ENCODE results near the gene GSE1.

DNA sequence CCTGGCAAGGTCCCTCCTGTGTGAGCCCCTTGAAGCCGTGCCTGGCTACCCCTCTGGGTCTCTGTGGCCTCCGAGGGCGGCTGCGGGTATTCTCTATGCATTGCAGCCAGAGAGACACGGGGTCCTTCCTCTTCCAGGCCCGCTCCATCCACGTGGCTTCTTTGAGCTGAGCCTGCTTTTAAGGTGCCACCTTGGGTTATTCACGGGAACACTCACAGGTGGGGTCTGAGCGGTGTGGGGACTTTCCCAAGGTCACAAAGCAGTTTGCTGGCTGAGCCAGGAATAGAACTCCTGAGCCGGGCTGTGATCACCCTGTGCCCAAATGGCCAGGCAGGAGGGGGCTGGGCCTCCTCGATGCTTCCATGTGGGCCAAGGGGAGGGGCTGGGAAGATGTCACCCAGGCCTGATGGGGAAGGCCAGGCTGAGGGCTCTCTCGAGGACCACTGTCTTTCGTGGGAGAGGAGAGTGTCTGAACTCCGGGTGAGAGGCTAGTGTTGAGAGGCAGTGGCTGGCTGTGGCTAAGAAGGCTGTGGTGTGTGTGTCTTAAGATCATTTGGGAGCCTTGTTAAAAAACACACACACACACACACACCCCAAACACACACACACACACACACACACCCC is 13.0 kb upstream of the GSE1 start:
- PRO-cap, result no peak

GRCh38 chr16:85601386-85602364 is 11.4 kb upstream of the GSE1 start:
- PRO-cap, result no peak

DNA sequence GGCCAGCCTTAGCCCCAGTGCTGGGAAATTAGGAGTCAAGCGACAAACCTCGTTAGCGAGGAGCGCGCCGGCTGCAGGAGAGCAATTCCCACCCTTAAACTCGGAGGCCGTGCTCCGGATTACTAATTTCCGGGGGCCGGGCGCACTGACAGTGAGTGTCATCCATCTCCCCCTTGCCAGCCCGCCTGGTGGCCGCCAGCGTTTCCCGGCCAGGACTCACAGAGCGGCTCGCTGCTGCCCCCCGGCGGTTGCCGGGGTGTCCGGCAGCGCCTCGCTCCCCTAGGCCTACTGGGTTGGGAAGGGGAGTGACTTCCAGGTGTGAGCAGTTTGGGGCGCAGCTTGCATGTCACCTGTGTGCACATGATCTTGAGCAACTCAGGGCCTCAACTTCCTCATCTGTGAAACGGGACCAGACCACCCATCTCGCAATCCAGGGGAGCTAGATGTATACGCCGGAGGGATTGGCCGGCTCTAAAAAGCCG is 2.6 kb upstream of the GSE1 start:
- PRO-cap, result no peak

DNA sequence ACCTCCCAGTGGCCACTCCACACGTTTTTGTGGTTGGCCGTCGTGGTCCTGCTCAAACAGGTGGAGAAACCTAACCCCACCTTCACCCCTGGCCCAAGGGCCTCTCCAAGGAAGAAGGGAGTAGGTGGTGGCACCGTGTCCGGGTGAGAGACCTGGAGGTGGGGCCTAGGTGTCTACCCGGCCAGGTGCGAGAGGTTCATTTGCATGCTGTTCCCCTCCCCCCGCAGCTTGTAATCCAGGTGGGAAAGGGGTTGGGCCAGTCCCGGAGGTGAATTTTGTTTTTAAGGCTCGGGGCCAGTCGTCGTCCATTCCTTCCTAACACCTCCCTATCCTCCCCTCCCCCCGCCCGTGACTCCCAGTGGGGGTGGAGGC is 2.2 kb upstream of the GSE1 start:
- PRO-cap, result no peak

DNA sequence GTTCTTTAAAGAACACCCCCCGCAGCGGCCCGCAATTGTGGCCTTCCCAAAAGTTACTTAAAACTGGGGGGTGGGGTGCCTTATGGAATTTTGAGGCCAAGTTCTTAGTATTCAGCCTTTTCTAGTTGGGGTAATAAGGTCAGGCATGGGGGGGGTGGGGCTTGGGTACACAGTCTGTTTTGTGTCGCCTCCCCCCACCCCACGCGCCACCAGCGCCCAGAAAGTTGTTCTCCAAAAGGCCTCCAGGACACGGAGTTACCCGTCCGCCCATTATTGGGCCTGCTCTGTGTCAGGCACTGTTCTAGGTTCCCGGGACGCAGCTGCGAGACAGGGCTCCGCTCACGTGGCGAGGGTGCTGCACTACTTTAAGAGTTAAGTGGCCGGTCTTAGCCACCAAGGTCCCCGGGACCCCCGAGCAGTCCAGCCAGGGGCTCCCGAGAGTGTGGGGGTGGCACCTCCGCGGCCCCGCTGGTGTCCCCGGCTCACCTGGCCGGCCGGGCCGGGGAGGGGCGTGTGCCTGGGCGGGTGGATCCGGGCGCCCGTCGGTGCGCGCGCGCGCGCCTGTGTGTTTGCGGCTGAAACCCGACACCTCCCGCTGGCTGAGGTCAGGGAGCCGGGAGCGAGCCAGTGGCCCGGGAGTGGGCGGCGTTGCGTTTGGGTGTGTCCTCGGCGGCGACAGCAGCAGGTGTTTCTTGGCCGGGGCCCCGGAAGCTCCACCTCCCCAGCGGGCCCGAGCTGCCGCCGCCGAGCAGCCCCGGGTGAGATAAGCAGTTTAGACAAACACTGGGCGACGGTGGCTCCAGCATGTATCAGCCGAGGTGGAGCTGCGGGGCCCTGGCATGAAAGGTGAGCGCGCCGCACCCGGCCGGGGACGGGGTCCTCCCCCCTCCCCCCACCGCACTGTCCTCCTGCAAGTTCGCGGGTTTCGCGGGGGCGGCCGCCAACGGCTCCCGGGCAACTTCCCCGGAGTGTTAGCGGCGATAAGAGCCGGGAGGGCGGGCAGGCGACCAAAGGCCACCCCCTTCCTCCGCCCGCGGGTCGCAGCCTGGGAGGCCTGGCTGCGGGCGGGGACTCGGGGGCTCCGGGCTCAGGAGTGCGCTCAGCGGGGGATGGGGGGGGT is at the start of gene GSE1:
Gene GSE1, plus strand, starts transcription at position 770 of the 1,120 bp plus-strand sequence.
- PRO-cap, result bidirectional peak, plus-strand start at position 270 of the sequence, minus-strand start outside the sequence; bidirectional peak, plus-strand start at position 775 of the sequence, minus-strand start at position 601 of the sequence

DNA sequence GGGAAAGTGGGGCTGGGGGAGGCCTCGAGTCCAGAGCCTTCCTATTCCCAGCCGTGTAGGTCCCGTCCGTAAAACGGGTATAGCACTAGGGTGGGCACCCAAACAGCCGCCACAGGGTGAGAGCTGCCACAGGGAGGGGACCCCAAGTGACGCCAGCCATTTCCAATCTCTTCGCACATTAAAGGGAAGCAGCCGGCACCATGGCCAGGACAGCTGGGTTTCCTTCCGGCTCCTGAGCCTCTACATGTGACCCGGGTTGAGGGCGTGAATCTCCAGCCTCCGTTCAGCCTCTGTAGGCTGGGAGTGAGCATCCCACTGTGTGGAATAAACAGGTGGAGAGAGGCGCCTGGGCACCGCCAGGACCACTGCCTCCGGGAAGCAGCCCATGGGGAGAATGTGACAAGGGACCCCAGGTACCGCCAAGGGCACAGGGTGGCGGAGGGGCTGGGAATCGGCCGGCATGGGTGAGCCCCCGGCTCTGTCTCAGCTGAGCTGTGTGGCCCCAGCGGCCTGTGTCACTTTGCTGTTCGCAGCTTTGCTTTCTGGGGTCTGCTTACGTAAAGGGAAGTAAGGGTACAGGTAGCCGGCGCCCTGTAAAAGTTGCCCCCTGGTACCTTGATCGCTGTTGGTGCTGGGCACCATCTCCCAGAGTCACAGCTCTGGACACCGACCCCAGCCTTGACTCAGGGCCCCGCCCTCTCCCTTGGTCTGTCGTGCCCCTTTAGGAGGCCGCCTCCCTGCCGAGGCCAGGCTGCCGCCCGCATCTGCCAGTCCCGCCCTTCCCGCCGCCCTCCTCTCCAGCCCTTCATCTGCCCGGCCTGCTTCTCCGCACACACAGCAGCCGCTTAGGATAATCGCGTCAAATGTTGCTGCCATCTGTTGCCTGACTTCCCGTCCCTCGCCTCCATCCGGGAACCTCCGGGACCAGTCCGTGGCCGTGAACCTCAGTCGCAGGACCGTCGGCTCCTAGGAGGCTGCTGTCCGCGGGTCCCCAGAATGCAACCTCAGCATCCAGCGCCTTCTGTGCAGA is 11.6 kb downstream of the GSE1 start:
- PRO-cap, result no peak

DNA sequence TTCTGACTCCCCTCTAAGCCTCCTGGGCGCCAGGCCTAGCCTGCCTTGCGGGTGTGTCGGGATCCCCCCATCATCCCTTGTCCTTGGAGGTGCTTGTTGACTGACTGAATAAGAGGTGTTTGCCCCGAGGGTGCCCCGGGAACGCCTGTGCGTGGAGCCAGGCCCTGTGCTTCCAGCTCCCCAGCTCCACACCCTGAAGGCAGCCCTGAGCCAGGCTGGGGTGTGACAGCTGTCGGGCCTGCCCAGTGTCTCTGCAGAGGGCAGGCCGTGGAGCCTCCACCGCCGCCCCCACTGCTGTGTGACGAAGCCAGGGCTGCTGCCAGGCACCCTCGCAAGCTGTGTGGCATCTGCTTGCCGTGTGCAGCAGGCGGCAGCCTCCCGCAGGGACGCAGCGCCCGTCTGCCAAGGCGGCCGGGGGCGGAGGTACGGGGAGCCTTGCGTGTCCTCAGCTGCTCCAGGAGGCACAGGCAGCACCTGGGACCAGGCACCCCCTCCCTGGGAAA is 26.4 kb downstream of the GSE1 start:
- PRO-cap, result no peak

DNA sequence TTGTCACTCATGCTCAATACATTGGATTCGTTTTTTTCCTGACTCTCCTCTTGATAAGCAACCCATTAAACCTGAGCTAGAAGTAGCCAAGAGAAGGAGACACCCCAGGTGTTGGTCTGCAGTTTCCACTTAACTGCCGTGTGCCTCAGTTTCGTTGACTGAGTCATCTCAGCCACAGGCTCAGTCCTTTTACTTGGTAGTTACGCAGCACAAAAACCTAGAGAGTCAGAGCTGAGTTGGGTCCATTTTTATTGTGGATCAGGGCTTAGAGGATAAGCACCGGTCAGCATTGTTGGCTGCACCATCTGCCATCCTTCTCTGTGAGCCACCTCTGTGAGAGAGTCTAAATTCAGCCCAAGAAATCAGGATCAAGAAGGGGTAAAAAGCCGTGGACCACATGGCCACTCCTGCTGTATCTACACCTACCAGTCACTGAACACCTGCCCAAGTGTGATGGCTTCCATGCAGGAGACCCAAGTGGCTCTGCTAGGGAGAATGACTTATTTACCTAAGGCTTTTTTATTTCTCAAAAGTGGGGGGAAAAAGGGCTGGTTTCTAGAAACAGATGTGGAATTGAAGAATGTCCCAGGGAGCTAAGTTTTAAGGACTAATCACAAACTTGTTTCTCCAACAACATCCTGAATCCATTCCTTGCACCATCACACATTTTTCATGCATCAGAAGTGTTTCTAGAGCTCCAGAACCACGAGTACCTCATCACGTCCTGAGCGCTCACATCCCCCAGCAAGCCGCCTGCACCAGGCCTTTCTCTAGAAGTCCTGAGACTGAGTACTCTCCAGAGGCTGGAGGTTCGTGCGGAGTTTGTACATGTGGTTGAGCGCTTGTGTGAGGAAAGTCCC is 11.1 kb downstream of the GINS2 start:
- PRO-cap, result no peak

- PRO-cap, result no peak
These were observed 19.0 kb upstream of the GINS2 start for GRCh38 chr16:85707633-85708279.

DNA sequence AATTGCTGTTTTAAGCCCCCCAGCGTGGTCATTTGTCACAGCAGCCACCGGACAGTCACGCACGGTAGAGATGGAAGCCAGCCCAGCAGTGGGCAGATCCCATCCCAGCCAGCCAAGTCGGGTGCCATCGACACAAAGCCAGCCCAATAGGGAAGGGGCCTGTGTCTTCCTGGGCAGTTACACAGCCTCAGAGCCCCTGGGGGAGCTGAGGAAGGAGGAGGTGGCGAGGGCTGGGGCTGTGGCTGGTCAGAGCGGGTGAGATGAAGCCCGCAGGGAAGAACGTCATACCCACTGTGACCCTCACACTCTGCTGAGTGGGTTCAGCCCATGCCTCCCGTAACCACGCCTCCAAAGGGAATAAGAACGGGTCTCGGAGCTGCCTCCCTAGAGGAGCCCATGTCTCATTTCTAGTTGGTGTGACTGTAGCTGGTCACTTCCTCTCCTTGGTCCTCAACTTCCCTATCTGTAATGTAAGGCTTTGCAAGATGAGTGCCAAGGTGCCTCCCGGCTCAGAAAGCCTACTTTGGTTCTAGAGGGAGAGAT is 20.9 kb downstream of the C16orf74 start:
- PRO-cap, result no peak

- PRO-cap, result bidirectional peak, plus-strand start at chr16:85889077, minus-strand start at chr16:85888907
These were observed 10.2 kb upstream of the IRF8 start for GRCh38 chr16:85888622-85889344.

- PRO-cap, result no peak
These were observed 5.4 kb downstream of the IRF8 start for GRCh38 chr16:85904457-85904750.

DNA sequence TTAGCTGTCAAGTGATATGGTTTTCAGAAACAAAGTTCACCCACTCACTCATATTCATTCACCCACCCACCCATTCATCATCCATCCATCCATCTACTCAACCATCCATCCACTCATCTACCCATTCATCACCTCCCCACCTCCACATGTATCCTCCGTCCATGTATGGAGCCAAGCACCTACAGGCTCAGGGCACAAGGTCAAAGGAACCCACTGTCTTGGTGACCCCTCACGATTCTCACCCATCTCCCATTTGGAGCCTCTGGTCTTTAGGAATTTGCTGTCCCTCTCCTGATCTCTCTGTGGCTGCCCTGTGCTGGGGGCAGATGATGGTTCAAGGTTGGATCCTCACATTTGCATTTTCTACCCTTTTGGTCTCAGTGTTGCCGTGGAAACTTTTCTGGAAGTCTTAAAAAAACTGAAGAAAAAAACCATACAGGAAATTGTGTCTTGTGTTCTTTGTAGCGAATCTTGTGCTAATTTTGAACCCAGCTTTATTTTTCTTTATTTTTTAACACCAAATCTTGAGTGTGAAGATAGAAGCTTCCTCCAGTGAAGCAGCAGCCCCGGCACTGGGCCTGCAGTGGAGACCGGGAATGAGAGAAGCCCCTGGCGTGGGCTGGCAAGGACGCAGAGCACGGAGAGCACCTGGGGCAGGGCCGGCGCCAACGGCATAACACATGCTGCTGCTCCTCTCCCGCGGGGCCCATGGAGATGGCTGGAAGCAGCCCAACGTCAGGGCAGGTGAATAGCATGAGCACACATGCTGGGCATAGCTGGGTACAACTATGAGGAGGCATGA is 46.1 kb downstream of the IRF8 start:
- PRO-cap, result no peak

DNA sequence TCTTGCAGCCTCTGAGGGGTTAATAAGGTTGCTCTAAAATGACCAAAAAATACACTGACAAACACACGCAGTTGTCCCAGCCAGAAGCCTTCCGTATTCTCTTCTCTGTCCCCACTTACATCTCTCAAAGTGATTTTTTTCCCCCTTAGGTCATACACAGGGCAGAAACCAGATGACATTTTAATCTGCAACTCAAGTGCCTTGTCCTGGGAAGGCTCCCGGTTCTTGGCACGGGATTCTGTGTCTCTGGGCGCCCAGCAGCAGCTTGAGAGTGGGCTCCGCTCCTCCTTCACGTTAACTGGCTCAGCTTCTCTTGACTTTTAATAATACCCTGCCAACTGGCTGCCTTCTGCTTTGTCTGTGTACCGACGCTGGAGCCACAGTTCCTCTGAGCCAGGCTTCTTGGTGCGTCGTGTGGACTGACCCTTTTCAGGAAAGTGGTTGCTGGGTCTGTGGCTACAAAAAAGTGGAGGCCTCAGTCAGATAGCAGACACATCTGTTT is 64.7 kb downstream of the IRF8 start:
- PRO-cap, result no peak

- PRO-cap, result no peak
These were observed 300.3 kb downstream of the IRF8 start for GRCh38 chr16:86199224-86199623.

DNA sequence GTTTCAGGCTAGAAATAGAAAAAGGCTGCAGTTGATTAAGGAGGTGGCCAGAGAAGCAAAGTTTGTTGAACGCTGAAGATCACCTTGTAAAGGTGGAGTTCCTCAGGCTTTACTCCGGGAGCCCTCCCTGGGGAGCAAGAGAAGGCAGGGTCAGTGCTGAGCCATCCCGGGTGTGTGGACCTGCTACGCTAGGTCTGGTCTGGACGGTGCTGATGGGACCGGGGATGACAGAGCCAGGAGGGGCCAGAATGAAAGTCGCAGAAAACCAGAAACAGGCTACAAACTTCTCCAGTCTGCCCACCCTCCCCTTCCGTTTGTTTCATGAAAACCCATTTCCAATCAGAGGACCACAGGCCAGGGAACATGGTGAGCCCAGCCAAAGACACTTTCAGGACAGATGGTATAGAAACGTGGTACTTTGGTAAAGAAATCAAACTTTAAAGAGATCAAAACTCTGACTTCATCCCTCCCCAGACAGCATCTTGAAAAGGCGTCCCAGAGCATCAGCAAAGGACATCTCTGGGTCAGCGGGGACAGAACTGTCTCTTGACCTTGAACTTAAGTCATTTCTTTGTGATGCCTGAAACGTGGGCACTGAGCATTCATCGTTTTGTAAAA is 222.4 kb upstream of the FOXF1 start:
- PRO-cap, result no peak

GRCh38 chr16:86298187-86298488 is 212.2 kb upstream of the FOXF1 start:
- PRO-cap, result no peak

DNA sequence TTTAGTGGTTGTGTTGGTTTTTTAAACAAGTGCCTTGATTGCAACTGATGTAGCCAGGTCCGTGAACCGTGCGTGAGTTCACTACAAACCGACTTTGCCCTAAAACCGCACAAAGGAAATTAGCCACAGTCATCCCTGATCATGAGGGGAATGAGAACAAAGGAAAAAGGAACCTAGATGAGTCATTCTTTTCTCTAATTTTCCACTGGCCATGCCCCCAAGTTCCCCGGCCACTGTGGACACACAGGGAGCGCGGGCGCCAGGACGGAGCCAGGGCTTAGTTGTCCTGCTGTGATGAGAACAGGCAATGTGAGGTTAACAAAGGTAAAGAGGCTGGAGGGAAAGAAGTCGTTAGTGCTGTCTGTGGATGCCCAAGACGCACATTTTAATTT is 169.2 kb upstream of the FOXF1 start:
- PRO-cap, result no peak

DNA sequence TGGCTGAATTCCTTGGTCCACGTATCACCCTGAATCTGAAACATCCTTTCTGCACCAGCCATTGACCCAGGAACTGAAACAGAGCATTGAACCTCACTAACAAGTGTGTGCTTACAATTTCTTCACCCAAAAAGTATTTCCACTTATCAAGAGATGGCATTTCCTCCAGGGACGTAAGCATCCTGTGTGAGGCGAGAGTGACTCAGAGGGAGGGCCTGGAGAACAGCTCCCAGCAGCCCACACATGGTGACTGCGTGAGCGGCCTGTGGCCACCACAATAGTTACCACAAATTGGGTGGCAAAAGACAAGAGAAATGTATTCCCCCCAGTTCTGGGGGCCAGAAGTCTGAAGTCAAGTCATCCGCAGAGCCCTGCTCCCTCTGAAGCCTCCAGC is 122.9 kb upstream of the FOXF1 start:
- PRO-cap, result no peak

DNA sequence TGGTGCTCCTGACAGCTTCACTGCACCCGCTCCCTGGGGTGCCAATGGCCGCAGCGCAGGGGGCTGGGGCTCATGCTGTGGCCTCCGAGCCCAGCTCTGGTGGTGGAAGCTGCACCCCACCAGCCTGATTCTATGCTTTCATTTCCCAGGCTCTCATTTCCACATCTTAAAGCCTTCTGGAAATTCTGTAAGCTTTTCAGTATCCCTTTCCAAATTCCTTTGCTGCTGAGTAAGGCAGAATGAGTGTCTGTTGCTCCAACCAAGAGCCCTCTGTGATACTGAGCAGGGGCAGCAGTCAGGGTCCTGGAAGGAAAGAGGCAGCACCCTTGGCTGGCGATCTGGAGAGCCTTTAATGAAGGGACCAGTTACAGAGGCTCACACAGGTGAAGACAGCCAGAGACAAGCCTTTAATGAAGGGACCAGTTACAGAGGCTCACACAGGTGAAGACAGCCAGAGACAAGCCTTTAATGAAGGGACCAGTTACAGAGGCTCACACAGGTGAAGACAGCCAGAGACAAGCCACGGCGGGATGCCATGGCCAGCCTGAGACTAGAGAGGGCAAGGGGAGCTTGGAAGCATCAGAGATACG is 79.4 kb upstream of the FOXF1 start:
- PRO-cap, result no peak